ENCODE results near the gene MYLK4.

GRCh38 chr6:296026-296682 lies 3.9 kb downstream of the DUSP22 start:
- PRO-cap = no peak
- RRBS = no CpG with 5 or more reads among the region's 5 CpGs

GRCh38 chr6:296683-297271 lies 4.5 kb downstream of the DUSP22 start:
- PRO-cap = no peak
- RRBS = no CpG with 5 or more reads among the region's 5 CpGs

GRCh38 chr6:358384-358905 lies 33.1 kb upstream of the IRF4 start:
- PRO-cap = no peak
- RRBS = 49% methylated on average over 3 of the region's 7 CpGs

DNA sequence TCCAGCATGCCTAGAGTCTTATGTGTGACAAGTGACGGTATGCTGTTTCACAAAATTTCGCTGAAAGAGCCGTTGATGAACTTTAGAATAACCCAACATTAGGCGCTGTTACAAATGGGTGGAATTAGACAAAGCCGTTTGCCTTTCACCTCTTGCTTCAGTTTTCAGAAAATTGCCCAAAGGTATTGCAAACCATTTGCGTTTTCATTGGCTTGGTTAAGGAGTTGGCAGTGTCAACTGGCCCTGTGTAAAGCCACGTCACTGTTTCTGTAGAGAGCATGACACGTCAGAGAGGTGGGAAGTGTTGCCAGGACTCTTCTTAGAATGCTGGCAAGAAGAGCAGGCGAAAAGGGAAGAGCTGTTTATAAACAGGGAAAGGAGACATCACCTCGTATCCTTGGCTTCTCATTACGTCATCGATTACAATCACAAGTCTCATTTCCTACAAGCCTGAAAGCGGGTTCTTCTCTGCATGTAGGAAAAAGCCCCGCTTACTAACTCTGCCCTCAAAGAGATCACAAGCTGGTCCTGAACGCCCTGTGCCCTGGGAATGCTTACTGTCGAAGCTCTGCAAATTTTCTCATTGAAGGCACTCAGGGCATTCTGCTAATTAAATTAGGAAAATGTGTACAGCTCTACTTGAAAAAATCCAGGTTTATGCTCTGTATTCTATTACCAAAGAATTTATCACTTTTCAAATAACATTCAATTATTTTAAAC lies 4.2 kb upstream of the IRF4 start:
- PRO-cap = no peak
- RRBS = no CpG with 5 or more reads among the region's 16 CpGs

DNA sequence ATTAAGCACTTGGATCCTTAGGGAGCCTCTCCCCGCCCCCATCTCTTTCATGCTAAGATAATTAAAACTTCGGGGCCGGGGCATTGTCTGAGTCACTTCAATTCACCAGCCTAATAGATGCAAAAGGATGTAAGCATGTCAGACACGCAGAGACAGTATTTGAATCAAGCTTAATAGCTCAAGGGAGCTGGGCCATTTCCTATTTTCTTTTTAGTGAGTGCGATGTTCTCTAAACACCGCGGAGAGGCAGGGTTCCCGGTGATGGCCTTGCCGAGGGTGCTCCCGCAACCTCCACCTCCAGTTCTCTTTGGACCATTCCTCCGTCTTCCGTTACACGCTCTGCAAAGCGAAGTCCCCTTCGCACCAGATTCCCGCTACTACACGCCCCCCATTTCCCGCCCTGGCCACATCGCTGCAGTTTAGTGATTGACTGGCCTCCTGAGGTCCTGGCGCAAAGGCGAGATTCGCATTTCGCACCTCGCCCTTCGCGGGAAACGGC lies 534 bp upstream of the IRF4 start:
- PRO-cap = no peak
- RRBS = no CpG with 5 or more reads among the region's 27 CpGs

DNA sequence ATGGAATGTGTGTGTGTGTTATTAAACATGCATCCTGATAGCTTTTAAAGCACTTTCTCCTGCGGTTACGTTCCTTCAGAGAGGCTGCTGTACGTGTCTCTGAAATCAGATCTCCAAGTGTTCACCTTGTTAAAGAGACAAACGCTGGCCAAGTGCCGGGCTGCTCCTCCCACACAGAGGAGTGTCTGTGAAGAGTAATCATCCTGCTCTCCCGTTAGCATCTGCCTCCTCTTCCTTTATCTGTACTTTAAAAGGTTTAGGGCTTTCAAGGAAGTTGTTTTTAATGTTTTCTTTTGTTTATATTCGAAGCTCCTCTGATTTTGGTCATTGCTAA lies 19.9 kb downstream of the IRF4 start:
- PRO-cap = no peak
- RRBS = no CpG with 5 or more reads among the region's 7 CpGs

DNA sequence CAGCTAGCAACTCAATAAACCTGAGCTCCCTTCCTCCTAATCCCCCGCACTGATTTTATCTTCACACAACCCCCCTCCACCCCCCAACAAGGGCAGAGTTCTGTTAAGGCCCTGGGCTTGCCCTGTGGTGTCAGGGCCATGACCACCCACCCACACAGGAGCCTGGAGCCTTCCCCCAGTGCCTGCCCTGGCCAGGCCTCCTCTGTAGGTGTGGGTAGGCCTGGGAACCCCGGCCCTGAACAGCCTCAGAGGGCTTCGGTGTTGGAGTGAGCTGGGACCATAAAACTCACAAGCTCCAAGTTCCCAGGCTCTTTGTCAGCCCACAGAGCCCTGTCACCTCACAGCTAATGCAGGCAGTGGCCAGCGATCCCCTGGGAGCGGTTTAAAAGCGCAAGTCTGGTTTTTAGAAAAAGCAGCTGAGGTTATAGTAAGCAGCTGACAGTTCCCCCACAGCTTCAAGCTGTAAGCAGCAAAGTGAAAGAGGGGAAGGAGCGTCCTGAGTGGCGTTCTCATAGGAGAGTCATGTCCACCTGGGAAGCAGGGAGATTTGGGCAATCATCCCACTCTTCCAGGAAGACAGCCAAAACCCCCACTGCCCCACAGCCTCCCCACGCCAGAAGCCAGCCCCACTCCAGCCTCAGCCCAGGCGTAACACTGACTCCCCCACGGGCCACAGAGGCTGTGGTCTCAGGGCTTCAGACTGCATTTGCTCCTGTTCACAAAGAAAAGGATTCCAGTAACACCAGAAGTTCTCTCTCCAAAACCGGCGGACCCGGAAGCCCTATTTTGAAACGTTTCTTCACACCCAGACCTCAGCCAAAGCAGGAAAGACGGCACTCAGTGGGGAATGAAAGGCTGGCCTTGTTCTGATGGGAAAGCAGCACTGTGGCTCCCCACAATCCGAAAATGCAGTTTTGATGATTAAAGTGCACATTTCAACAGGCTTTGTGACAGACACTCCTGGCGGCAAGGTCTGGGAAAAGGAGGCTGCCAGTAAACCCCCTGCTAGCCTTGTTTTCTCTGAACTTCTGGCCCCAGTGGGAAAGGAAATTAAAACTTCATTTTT lies 34.3 kb upstream of the FOXC1 start:
- PRO-cap = no peak
- RRBS = no CpG with 5 or more reads among the region's 18 CpGs

GRCh38 chr6:1604896-1605755 lies 4.6 kb upstream of the FOXC1 start:
- PRO-cap = no peak
- RRBS = 51% methylated on average over 19 of the region's 72 CpGs

DNA sequence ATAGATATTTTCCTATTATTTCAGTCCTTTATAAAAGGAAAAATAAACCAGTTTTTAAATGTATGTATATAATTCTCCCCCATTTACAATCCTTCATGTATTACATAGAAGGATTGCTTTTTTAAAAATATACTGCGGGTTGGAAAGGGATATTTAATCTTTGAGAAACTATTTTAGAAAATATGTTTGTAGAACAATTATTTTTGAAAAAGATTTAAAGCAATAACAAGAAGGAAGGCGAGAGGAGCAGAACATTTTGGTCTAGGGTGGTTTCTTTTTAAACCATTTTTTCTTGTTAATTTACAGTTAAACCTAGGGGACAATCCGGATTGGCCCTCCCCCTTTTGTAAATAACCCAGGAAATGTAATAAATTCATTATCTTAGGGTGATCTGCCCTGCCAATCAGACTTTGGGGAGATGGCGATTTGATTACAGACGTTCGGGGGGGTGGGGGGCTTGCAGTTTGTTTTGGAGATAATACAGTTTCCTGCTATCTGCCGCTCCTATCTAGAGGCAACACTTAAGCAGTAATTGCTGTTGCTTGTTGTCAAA lies 3.6 kb downstream of the FOXC1 start:
- PRO-cap = no peak
- RRBS = no CpG with 5 or more reads among the region's 7 CpGs

GRCh38 chr6:1724096-1725178 lies 114.7 kb downstream of the FOXC1 start:
- PRO-cap = no peak
- RRBS = no CpG with 5 or more reads among the region's 18 CpGs

- PRO-cap = no peak
- RRBS = no CpG with 5 or more reads among the region's 4 CpGs
These were observed 171.8 kb downstream of the FOXC1 start for GRCh38 chr6:1781495-1781922.

DNA sequence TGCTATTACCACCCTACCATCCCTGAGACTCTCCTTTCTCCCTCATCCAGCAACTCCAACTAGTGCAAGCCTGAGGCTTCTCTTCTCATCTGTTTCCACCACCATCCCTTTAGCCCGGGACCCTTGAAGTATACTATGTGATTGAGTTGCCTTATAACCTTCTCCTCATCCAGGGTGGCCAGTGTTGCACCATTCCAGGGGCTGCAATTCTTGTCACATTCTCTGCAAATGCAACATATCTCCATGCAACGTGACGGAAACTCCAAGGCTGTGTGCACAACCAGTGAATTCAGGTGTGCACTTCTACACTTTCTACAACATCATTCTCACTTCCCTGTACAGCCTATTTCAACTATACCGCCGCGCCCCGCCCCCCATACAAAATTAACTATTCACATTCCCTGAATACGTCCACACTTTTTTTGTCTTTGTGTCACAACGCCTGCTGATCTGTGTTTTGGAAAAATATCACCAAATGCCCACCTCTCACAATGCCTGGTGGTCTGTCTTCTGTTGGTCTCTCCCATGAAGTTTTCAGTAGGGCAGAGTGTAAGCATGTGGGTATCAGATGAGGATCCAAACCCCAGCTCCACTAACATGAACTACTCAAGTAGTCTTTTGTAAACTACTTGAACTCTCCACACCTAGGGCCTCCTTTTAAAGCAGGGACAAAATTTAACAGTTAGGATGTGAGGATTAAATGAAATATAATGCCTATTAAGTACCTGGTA lies 214.5 kb downstream of the FOXC1 start:
- PRO-cap = no peak
- RRBS = no CpG with 5 or more reads among the region's 9 CpGs

GRCh38 chr6:1977685-1978140 lies 267.7 kb downstream of the GMDS start:
- PRO-cap = no peak
- RRBS = no CpG with 5 or more reads among the region's 5 CpGs

- PRO-cap = bidirectional peak, plus-strand start at chr6:2379498, minus-strand start at chr6:2379373
- RRBS = no CpG with 5 or more reads among the region's 9 CpGs
These were observed 133.8 kb upstream of the GMDS start for GRCh38 chr6:2379140-2379758.

- PRO-cap = no peak
- RRBS = 56% methylated on average over 10 of the region's 12 CpGs
These were observed 205.1 kb upstream of the GMDS start for GRCh38 chr6:2450559-2450859.

- PRO-cap = no peak
- RRBS = no CpG with 5 or more reads among the region's 7 CpGs
These were observed 133.8 kb downstream of the MYLK4 start for GRCh38 chr6:2616775-2617387.

- PRO-cap = no peak
- RRBS = no CpG with 5 or more reads among the region's 6 CpGs
These were observed 24.6 kb downstream of the MYLK4 start for GRCh38 chr6:2726101-2726604.

GRCh38 chr6:2734037-2734530 lies 16.6 kb downstream of the MYLK4 start:
- PRO-cap = no peak
- RRBS = no CpG with 5 or more reads among the region's 12 CpGs

DNA sequence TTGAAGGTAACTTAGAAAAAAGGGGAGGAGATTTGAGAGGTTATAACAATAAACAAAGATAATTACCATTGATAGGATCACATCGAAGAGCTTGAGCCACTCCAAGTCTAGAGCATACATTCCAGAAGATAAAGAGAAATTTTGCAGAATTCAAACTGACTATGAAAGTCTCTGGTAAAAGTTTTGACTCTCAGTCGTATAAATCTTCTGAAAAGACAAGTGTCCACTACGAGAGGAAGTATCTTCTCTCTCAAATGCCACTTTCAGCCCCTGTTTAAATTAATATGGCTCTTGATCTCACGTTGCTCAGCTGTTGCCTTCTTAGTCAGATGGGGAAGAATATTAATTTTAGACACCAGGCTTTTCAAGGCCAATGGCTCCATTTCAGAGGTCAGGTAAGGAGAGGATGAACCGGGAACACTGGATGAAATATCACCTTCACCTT lies at the start of gene MYLK4:
Gene MYLK4 (minus strand): TSS at position 253 of the 445 bp plus-strand sequence.
- PRO-cap = no peak
- RRBS = no CpG with 5 or more reads among the region's 5 CpGs

GRCh38 chr6:2809508-2810305 lies 32.0 kb downstream of the SERPINB1 start:
- PRO-cap = bidirectional peak, plus-strand start at chr6:2810356, minus-strand start at chr6:2810094
- RRBS = no CpG with 5 or more reads among the region's 12 CpGs